Measurements from ENCODE around the genes BRAP, ERP29, OAS3 and PLBD2.

GRCh38 chr12:111598381-111598477 is 886 bp downstream of the ATXN2 start:
- RRBS = 1% methylated on average over 8 of the region's 9 CpGs

DNA sequence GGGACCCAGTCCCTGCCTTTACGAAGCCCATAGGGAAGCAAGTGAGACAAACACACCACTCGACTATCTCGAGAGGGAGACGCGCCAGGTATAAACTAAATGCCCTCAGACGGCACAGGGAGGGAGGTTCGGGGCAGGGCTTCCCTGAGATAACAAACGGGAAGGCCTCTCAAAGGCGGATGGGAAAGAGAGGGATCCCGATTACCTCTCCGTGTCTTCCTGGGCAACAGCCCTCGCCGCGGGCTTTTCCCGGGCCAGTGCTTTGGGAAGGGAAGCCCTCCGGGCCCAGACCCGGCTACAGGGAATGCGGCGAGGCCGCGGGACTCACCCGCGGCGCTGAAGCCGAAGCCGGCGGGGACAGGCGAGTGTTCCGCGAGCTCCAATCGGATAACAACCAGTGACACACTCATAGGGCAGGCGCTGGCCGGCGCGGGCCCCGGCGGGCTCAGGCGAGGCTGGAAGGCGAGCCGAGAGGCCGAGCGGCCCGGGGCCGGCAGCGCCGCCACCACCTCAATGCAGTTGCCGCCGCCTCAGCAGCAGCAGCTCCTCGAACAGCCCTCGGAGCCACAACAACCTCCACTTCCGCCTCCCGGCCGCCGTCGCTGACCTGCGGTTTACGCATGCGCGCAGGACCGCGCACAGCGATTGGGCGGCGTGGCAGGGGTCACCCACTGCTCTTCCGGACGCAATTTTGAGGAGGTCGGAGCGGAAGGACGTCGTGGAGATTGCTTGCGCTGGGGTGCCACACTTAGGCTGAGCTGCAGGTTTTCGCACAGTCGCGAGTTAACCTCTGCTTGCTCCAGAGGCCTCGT is at the start of gene BRAP:
Gene BRAP (minus strand): TSS at position 574 of the 812 bp plus-strand sequence.
- RRBS = under 1% methylated on average over 38 of the region's 75 CpGs

GRCh38 chr12:111758084-111758731 is 8.5 kb upstream of the ALDH2 start:
- RRBS = no CpG with 5 or more reads among the region's 14 CpGs

DNA sequence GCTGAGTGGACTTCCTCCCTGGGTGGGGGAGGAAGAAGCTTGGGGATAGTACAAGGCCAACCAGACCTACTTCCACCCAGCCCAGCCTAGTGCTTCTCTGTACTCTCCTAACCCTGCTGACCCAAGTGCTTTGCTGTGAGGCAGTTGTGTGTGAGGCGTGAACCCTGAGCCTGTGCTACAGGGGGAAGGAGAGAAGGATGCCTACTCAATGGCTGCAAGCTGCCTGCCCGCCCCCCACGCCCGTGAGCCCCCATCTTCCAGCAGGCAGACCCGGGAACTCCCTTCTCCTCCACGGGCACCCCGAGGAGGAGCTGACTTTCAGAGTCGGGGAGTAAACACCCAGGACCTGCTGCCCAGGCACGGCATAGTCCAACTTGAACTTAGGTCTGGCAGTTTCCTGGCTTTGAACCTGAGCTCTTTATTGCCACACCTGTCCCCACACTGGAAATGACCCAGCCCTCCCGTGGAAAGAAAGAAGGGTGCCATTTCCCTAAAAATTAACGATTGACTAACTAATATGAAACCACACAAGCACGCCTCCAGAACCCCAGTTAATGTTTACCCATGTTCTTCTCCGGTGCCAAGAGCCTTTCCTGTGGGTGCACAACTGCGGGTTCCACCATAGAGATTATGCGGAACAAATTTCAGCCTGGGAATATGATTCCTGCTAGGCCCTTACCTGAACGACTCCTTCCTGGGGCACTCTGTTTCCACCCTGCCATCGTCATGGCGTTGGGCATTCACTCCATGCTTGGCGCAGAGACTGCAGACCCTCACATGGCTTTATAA is 10.8 kb downstream of the ALDH2 start:
- RRBS = no CpG with 5 or more reads among the region's 19 CpGs

DNA sequence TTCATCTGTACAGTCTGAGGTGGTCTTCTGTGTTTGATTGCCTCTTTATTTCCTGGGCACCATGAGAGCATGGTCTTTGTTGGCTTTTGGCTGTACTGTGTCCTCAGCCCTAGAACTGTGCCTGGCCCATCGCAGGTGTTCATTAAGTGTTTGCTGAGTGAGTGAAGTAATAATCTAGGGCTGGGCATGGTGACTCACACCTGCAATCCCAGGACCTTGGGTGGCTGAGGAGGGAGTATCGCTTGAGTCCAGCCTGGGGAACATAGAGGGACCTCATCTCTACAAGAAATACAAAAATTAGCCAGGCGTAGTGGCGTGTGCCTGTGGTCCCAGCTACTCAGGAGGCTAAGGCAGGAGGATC is 13.9 kb downstream of the ALDH2 start:
- RRBS = no CpG with 5 or more reads among the region's 4 CpGs

DNA sequence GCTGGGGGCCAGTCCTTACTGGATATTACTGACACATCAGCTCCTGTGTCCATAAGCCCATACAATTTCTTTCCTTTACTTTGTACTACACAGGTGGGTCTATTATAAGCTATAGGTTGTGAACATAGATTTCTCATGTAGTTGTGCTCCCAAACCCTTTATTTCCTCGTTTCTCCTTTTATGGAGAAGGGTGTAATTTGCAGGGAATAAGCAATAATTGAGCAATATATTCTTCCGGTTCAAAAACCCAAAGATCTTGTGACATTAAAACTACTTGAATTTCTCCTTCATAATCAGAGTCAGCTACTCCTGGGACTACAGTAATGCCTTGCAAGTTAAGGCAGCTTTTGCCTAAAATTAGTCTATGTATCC is 19.2 kb upstream of the MAPKAPK5 start:
- RRBS = no CpG with 5 or more reads among the region's 2 CpGs

DNA sequence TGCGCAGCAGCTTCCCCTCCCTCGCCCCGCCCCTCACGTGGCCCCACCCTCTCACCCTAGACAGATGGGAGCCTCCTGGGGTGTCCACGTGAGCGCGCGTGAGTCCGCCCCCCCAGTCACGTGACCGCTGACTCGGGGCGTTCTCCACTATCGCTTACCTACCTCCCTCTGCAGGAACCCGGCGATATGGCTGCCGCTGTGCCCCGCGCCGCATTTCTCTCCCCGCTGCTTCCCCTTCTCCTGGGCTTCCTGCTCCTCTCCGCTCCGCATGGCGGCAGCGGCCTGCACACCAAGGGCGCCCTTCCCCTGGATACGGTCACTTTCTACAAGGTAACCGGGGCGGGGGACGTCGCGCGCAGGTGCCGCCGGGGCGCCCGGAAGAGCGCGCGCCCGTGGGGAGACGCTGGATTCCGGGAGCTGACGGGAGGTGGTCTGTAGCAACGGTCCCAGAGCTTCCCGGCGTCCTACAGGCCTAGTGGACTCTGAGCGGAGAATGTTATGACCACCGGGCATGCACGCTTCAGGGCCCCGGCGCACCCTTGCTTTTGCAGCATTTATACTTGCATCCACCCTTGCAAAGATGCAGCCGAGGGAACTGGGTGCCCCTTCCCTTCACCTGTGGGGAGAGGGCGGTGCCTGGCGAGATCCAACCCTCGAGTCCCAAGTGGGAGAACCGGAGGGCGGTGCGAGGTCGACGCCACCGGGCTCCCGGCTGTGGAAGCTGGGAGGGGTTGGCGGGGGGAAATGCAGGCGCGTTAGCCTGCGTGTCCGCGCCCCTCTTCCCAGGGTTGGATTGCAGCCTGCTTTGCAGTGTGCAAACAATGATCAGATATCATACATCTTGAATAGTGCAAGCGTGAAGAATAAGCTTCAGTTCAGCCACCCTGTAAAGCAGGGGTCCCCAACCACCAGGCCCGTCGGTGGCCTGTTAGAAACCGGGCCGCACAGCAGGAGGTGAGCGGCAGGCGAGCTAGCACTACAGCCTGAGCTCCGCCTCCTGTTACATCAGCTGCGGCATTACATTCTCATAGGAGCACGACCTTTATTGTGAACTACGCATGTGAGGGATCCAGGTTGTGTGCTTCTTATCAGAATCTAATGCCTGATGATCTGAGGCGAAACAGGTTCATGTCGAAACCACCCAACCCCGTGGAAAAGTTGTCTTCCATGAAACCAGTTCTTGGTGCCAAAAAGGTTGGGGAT is at the start of gene ERP29:
Gene ERP29 (plus strand): TSS at position 147 of the 1,203 bp plus-strand sequence.
- RRBS = 2% methylated on average over 6 of the region's 83 CpGs

DNA sequence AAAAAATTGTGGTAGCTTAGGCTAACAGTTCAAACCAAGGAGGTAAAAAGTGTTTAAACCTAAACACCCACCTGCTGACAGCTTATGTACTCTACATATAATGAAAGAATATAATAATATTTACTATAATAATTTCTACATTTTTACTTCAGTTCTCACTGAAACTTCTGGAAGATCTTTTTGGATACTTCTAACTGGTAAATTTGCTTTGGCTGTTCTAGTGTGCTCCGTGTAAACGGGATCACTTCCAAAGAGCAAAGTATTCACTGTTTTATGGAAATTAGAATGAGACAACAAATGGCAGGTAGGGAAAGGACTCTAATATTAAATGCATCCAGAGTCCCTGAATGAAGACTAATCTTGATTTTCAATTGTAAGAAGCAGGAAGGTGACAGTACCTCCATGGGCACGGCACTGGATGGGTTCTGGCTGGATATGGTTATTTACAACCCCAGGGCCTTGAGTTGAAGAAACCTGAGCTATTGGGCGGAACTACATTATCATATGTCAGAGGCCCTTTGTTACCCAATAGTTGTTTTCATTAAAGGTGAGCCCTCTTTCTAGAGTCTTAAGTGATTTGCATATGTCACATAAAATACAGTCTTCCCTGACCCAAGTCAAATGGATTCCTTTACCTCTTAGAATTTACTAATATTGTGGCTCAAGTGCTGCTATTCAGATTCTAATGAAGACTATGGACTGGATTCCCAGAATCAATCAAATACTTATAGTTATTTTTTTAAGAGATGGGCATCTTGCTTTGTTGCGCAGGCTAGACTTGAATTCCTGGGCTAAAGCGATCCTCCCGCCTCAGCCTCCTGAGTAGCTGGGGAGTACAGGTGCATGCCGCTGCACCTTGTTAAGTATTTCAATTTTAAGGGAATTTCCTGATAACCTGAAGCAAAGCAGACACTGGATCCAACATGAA is 10.7 kb downstream of the ERP29 start:
- RRBS = no CpG with 5 or more reads among the region's 8 CpGs

DNA sequence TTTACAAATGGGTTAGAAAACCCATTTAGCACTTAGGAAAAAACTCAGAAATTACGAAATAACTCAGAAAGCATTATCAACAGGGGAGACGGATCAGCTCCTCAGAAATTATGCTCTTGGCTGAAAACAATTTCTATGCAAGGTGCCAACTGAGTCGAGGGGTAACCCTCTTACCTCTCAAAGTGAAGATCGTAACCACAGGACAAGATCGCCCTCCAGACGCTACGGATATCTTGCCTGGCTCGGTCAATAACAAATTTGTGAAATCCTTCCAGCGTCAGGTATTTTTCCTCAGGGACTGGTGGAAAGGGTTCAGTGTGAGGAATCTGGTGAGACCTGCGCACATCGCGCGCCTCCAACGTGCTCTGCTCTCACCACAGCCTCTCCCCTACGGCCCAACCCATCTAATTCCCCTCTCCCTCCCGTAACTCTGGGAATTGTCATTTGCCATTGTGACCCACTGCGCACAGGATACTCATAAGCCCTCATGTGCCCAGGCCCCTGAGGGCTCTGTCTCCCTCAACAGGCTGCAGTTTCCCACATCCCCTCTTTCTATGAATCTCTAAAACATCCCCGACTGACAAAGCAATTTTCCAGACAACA is 50.3 kb downstream of the TRAFD1 start:
- RRBS = no CpG with 5 or more reads among the region's 18 CpGs

DNA sequence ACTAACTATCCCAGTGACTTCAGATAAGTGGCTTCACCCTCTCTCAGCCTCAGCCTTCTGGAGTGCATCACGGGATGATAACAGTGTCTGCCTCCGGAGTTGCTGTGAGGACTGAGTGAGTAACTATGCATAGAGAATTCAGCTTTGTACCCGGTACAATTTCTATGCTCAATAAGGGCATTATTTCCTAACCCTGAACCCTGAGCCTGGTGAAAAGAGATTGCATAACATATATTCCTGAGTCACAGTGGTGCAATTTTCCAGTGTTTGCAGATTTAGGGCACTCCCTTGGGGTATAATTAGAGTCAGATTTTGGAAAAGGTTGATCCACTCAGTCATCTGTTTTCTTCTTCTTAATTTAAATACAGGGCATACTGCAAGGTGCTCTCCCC is 181.1 kb downstream of the PTPN11 start:
- RRBS = 60% methylated on average over 1 of the region's 3 CpGs

DNA sequence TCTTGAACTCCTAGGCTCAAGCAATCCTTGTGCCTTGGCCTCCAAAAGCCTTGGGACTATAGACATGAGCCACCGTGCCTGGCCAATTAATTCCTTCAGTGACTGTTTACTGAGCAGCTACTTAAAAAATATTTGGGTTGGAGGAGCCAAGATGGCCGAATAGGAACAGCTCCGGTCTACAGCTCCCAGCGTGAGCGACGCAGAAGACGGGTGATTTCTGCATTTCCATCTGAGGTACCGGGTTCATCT is 170.6 kb upstream of the RPH3A start:
- RRBS = no CpG with 5 or more reads among the region's 8 CpGs

DNA sequence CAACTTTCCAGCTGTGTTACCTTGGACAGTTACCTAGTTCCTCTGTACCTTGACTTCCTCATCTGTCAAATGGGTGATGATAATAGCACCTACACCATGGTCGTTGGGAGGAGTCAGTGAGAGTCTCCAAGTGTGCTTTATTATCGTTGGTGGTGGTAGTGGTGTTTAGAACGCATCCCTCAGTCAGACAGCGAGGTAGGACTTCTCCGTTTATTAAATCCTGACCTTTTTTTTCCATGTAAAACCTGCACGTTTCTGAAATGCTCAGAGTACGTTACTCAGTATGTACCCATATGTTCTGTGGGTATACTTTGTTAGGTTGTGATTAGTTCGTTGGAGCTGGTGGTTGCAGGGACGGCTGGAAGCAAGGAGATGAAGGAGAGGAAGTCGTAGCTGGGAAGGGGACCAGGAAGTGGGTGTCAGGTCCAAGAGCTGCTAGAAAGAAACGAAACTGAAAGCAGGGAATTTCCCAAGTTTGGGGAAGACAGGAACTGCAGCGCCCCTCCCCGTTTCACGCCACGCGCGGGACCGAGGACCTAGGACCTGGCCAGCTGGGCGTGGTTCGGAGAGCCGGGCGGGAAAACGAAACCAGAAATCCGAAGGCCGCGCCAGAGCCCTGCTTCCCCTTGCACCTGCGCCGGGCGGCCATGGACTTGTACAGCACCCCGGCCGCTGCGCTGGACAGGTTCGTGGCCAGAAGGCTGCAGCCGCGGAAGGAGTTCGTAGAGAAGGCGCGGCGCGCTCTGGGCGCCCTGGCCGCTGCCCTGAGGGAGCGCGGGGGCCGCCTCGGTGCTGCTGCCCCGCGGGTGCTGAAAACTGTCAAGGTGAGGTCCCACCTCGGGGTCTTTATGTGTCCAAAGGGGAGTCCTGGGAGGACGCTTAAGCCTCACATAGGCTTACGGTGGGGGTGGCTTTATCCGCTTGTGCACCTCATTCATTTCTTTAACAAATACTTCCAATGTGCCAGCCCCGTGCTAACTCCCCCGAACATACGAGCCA is at the start of gene OAS3:
Gene OAS3 (plus strand): TSS at position 591 of the 999 bp plus-strand sequence.
- RRBS = 1% methylated on average over 8 of the region's 55 CpGs

GRCh38 chr12:113130130-113130868 is 5.3 kb downstream of the RASAL1 start:
- RRBS = no CpG with 5 or more reads among the region's 23 CpGs

GRCh38 chr12:113140739-113141206 is 5.2 kb upstream of the RASAL1 start:
- RRBS = no CpG with 5 or more reads among the region's 6 CpGs

DNA sequence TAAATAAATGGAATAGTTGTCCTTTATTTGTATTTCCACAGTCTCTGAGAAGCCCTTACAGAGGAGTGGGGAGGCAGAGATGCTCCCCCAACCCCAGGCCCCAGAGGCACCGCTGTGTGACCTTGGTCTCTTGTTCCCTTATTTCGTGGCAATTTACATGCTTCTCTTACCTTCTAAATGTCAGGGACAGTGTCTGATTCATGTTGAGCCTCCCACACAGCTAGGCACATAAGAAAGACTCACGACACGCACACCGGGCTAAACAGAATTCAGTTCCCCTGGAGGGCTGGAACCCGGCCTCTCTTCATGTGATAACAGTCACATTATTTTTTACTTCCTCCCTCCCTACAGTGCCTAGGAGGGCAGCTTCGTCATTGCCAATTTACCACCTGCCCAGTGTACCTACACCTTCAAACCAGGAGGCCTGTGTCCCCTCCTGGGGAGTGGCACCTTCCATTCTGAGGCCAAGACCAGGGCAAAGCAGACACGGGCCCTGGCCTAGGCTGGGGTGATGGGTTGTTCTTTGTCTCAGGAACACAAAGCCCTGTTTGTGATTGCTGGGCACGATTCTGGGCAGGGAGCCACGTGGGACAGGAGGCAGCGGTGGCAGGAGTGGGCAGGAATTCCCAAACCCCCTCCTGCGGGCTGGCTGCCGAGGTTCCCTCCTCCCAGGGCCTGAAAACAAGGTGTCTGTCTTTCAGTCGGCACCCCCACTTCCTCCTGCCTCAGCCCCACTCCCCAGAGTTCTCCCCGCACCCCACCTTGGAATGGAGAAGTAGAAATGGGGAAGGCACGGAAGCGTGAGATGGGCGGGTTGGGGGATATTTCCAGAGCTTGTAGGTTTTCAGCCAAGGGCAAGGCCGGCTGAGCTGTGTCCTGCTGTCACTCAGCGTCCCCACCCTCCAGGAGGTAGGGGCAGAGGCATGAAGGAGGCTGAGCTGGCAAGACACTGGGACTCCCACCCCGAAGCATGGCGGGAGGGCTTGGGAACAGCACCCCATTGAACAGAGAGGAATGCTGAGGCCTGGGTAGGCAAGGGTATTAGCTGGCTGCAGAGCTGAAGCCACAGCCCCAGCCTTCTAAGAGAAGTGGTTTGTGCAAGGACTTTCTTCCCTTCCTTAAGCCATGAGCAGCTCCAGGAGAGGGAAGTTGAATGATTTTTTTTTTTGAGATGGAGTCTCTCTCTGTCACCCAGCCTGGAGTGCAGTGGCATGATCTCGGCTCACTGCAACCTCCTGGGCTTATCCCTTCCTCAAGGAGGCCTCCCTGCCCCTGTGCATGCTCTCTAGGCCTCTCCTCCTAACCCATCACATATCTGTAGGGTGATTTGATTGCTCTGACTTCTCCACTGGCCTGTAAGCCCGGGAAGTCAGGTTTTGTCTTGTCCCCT is 7.0 kb upstream of the RASAL1 start:
- RRBS = no CpG with 5 or more reads among the region's 24 CpGs

DNA sequence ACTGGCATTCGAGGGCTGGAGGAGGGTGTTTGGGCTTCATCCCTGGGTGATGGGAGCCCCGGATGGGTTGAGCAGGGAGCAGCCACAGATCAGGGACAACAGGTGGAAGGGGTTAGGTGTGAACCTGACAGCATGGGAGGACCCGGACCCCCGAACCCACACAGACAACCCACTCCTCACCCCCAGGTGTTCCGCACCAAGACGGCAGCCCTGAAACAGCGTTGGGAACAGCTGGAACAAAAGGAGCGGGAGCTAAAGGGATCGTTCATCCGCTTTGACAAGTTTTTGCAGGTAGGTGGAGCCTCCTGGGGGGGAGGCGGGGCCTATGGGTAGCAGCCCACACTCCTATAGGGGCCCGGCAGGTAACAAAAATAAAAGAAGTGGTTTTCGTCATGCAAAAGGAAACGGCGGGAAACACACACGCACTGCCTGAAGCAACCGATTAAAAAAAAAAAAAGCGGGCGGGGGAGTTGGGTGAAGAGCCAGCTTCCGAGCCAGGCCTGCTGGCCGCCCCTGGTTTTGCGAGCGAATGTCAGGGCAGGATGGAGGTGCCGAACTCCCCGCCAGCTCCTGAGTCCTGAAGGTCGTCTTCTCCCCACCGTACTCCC is 3.2 kb downstream of the CFAP73 start:
- RRBS = 40% methylated on average over 2 of the region's 27 CpGs

DNA sequence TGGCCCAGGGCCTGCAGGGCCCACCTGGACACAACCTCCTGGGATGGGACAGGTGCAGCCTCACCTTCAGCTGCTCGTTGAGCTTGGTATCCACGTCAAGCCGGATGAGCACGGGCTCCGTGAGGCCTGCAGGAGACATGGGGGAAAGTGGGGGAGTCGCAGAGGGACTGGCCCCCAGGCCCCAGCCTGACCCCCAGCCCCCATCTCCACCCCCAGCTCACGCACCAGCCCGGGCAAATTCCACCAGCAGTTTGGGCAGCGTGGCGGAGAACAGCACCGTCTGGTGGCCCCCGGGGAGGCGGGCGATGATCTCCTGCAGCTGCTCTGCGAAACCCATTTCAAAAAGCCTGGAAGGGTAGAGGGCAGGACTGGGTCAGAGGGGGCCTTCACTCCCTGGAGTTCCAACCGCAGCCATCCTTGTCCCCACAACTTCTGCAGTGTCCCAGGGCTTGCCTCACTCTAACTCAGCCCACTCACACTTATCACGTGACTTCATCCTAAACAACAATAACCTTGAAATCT is 10.4 kb downstream of the DDX54 start:
- RRBS = 78% methylated on average over 5 of the region's 17 CpGs

- RRBS = no CpG with 5 or more reads among the region's 8 CpGs
Measured at GRCh38 chr12:113223013-113223514, 1.8 kb downstream of the TPCN1 start.

- RRBS = no CpG with 5 or more reads among the region's 19 CpGs
Measured at GRCh38 chr12:113299387-113300354, 35.2 kb downstream of the SLC8B1 start.

DNA sequence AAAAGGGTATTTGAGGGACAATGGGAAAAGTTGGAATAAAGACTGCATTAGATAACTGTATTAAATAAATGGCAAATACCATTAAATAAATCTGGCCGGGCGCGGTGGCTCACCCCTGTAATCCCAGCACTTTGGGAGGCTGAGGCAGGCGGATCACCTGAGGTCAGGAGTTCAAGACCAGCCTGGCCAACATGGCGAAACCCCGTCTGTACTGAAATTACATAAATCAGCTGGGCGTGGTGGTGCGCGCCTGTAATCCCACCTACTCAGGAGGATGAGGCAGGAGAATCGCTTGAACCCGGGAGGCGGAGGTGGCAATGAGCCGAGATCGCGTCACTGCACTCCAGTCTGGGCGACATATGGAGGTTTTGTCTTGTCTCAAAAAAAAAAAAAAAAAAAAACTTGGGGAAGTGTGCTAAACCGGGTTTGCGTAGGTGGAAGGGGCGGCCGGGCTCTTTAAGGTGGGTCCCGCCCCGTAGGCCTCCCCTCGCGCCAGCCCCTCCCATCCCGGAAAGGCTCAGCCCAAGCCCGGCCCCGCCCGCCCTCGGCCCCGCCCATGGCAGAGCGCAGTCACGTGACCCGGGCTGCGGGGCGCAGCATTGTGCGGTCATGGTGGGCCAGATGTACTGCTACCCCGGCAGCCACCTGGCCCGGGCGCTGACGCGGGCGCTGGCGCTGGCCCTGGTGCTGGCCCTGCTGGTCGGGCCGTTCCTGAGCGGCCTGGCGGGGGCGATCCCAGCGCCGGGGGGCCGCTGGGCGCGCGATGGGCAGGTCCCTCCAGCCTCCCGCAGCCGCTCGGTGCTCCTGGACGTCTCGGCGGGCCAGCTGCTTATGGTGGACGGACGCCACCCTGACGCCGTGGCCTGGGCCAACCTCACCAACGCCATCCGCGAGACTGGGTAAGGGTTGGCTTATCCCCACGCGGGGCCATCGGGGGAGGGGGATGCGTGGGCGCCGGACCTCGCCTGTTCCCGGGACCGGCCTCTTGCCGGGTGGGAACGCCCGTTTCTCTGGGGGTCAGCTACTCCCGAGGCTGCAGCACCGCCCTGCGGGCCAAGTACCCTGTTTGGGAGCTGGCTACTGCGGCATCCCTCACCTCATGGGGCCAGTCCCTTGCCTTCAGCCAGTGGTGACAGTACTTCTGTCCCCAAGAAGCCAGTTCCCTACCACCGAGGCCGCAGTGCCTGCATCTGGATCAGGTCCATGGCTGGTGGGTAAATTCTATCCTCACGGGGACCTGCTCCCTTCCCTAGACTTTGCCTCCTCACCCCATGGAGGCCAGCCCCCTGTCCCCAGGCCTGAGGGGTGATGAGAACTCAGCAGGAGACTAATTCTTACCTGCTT is at the start of gene PLBD2:
Gene PLBD2 (plus strand): TSS at position 596 of the 1,344 bp plus-strand sequence.
- RRBS = 1% methylated on average over 29 of the region's 86 CpGs

Measured in retinal pigment epithelial cell (primary cell).